Brain (tissue), 1 donor: ENCODE data around the gene PROKR2.

DNA sequence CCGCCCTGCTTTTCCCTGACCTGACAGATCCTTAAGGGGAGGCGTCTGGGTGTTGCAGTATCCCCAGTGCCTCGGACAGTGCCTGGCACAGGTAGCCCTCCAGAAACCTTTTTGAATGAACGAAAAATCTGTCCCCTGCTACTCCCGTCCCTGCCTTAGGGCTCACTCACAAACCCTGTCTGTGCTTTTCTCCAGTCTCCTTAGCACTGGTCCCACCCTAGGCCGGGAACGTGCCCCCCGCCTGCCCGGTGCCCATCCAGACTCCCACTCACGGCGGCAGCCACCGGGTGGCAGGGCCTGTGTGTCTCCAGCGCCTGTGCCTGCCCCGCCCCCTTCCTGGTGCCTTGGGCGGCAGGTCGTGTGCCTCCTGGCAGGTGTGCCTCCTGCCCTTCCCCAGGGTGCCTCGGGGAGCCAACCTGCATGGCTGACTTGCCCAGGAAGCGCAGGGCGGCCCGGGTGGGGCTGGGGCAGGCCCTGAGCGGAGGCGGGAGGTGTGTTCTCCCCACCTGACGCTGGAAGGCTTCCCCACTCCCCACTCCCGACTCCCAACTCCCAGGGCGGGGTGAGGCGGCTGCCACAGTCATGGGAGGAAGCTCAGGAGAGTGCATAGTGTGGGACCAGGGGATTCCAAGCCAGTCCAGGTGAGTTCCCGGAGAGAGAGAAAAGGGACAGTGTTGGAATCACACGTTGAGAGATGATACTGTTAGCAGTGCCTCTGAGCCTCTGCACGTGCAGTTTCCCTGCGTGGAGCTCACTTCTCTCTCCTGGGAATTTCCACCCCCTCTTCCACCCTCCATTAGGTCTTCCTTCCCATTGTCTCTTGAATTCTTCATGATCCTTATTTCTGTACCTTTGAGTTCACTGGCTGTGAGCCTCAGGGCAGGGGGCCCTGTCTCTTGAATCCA, 13.3 kb downstream of the SMOX start:
- RRBS, result 46% methylated on average over 3 of the region's 30 CpGs

DNA sequence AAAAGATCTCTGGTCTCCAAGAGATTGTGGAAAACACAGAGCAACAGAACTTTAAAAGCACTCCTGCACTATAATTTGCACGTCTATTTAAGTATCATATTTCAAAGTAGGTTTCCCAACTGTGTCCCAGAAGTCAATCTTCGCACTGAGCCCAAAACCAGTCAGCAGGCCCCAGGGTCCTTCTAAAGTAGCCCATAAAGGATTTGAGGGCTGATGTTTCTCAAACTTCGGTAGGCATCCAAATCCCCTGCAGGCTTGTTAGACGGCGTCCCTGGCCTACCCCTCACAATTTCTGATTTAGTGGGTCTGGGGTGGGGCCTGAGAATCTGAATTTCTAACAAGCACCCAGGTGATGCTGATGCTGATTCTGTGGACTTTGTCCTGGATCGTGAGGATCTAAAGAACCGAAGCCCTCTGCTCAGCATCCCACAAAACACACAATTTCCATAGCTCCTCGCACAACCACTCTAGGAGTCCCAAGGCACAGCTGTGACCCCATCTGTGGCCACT, 34.3 kb downstream of the RASSF2 start:
- RRBS, result no CpG with 5 or more reads among the region's 8 CpGs

GRCh38 chr20:4815429-4816141, 7.8 kb downstream of the RASSF2 start:
- RRBS, result no CpG with 5 or more reads among the region's 9 CpGs

GRCh38 chr20:4901738-4902545, 78.5 kb upstream of the RASSF2 start:
- RRBS, result 83% methylated on average over 1 of the region's 3 CpGs

- RRBS, result no CpG with 5 or more reads among the region's 3 CpGs
Observed at GRCh38 chr20:4950338-4950944, 50.9 kb downstream of the SLC23A2 start.

DNA sequence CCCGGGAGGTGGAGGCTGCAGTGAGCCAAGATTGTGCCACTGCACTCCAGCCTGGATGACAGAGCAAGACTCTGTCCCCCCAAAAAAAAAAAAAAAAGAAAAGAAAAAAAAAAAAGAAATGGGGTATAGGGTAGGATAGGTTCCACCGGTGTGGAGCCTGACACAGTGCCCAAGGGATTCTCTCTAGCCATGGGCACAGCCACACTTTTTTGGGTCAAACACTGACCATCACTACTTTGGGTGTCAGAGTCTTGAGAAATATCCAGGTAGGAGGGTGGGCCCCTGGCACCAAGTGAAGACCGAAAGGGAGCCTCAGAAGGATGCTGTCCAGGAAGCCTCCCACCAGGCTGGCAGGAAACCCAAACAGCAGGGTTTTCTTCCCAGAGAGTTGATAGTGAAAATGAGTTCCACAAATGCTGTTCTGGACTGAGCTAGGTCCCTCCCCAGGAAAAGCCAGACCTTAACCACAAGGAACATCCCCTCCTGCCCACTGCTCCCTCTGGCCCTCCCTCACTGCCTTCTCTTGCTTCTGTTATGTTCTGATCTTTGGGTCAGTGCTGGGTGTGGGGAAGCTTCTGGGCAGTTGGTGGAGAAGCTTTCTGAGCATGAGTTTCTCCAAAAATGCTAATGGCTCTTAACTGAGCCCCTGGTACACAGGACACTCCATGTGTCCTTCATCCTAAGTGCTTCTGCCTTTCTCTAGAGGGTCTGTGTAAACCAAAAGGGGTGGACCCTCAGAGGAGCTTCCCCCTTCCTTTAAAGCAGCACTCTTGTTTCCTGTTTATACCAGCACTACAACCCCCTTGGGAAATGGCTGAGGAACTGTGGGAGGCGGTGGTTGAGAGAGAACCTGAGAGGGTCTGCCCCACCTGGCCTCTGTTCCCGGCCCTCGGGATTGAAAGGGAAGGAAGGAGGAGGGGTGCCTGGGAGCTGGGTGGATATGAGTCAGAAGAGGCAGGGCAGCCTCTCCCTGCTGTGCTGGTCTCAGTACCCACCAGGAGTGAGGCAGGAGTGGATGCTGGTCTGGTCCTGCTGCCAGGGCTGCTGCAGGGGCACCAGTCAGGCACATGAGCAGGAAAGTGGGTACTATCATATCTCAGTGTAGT, 41.9 kb downstream of the CDS2 start:
- RRBS, result no CpG with 5 or more reads among the region's 6 CpGs

DNA sequence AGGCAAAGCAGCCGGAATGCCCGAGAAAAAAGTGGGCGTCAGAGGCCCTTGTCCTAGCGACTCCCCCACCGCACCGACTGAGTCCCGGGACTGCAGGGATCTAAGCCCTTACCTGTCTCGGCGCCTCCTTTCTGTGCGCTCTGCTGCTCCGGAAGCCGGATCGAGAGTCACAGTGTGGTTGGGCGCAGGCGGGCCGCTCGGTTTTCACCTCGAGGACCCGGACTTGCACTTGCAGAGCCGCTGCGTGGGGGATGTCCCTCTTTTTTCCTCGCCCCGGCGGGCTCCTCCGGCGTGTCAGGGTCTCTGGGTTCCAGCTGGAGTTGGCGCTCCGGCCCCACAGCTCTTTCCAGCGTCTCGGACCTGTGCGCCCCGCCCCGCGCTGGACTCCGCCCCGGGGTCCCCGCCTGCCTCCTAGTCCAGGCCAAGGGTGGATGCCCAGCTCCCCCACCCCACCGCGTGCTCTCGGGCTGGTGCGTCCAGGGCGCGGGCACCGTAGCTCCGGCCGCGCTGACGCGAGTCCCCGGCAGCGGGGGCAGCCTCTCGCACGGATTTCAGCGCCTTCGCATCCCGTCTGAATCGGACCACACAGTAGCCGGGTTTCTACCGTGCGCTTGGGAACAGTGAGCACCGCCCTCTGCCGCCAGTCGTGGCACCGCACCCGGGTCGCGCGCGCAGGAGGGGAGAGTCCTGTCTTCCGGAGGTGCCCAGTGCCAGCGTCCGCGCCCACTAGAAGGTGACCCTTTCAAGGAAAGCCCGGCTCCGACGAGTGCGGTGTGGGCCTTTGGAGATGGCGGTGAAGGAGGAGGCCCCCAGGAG, at the start of gene PROKR2:
Gene PROKR2 (minus strand): TSS at position 573 of the 816 bp plus-strand sequence.
- RRBS, result 3% methylated on average over 66 of the region's 78 CpGs

- RRBS, result no CpG with 5 or more reads among the region's 8 CpGs
Observed at GRCh38 chr20:5544555-5545148, 66.2 kb downstream of the GPCPD1 start.

- RRBS, result no CpG with 5 or more reads among the region's 4 CpGs
Observed at GRCh38 chr20:5653144-5653701, 42.4 kb upstream of the GPCPD1 start.

GRCh38 chr20:5659278-5660082, 48.7 kb upstream of the GPCPD1 start:
- RRBS, result no CpG with 5 or more reads among the region's 10 CpGs

GRCh38 chr20:5748244-5748536, 2.0 kb upstream of the SHLD1 start:
- RRBS, result no CpG with 5 or more reads among the region's 4 CpGs

DNA sequence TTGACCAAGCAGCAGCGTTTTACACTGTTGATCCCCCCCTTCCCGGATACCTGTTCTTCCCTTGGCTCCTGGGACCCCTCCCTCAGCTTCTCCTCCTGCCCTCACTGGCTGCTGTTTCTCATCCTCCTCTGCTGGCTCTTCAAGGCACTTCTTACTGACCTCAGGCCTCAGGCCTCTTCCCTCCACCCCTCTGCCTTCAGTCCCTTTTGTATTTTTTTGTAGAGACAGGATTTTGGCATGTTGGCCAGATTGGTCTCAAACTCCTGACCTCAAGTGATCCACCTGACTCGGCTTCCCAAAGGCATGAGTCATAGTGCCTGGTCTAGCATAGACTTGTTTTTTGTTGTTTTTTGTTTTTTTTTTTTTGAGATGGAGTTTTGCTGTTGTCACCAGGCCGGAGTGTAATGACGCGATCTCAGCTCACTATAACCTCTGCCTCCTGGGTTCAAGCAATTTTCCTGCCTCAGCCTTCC, 72.9 kb downstream of the SHLD1 start:
- RRBS, result no CpG with 5 or more reads among the region's 6 CpGs

GRCh38 chr20:6093900-6094438, 28.9 kb downstream of the FERMT1 start:
- RRBS, result no CpG with 5 or more reads among the region's 4 CpGs

GRCh38 chr20:6746934-6747459, 20.5 kb upstream of the BMP2 start:
- RRBS, result no CpG with 5 or more reads among the region's 4 CpGs

- RRBS, result 4% methylated on average over 18 of the region's 47 CpGs
Observed at GRCh38 chr20:6769879-6770440, 2.5 kb downstream of the BMP2 start.

DNA sequence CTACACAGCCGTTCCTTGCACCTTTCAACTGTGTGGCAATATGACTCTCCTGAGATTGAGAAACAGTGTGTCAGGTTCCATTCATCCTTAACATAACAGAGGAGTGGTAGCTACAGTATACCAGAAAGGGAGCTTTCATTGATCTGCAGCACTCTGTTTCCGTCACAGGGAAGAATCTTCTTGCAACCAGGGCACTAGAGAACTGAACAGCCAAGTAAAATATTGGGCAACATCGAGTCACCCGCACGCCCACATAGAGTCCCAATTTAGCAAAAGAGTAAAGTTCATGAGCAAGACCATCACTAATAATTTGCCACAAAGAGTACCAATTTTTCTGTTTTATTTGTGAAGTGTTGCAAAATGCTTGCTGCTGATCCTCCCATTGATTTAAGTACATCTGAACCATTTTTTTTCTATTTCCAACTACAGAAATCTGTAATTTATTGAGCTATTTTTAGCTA, 354.9 kb downstream of the HAO1 start:
- RRBS, result no CpG with 5 or more reads among the region's 5 CpGs

GRCh38 chr20:7983536-7984061, 36.0 kb downstream of the TMX4 start:
- RRBS, result no CpG with 5 or more reads among the region's 2 CpGs

DNA sequence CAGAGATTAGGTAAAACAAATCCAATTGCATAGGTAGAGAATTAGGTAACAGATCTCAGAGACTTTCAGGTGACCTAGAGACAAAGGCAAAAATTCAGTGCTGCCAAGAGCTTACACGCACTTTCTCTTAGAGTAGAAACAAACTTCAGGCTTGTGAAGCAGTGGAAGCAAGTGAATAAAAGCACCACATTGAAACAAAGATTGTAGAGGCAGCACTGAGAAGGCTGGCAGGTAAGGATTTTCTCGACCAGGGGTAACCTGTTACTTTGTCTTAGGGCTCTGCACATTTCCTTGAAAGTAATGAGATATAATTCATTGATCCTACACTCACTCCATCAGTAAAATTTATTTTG, 35.8 kb upstream of the PLCB1 start:
- RRBS, result no CpG with 5 or more reads among the region's 2 CpGs

GRCh38 chr20:8214010-8214625, 82.1 kb downstream of the PLCB1 start:
- RRBS, result no CpG with 5 or more reads among the region's 9 CpGs

- RRBS, result 2% methylated on average over 23 of the region's 50 CpGs
Observed at GRCh38 chr20:9068293-9068768, 556 bp upstream of the PLCB4 start.